ENCODE data around the gene HTR1A.

DNA sequence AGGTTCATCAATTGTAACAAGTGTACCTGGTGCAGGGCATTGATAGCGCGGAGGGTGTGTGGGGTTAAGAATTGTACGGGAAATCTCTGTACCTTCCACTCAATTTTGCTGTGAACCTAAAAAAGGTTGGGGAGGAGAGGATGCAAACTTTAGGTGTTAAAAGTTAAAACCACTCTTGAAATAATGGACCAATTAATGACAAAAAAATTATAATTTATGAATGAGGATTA is 10.6 kb downstream of the KIF2A start:
- PRO-cap, result no peak

DNA sequence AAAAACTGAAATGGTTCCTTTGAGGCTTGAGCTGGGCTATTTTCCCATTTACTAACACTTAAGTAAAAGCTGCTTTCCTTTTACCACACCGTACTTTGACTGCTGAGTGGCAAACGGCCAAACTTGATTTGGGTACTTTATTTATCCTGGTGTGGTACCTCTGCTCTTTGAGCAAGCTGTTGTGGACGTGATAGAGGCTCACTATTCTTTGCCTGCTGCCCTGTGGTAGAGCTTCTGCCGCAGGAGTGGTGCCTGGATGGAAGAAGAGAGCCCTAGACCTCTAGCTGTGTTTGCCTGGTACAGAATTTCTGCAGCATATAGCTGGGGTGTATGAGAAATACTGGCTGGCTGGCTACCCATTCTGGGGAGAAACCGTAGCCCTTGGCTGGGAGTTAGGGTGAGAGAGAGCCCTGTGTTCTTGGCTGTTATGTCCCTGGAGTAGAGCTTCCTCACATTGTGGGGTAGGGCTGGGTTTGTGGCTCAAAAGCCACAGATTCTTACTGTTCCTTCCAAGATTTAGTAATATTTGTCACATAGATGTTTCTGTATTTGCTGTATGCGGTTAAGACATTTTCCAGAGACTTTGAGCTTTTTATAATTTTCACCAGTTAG is 19.6 kb downstream of the IPO11 start:
- PRO-cap, result no peak

- PRO-cap, result no peak
Observed at GRCh38 chr5:63961909-63962622, at the start of gene HTR1A. HTR1A (minus strand) TSS chr5:63962445.

GRCh38 chr5:64331752-64332307 is 166.2 kb downstream of the RNF180 start:
- PRO-cap, result no peak

GRCh38 chr5:64785151-64785824 is 16.6 kb downstream of the CWC27 start:
- PRO-cap, result no peak

- PRO-cap, result no peak
Observed at GRCh38 chr5:64836243-64836425, 67.4 kb downstream of the CWC27 start.

DNA sequence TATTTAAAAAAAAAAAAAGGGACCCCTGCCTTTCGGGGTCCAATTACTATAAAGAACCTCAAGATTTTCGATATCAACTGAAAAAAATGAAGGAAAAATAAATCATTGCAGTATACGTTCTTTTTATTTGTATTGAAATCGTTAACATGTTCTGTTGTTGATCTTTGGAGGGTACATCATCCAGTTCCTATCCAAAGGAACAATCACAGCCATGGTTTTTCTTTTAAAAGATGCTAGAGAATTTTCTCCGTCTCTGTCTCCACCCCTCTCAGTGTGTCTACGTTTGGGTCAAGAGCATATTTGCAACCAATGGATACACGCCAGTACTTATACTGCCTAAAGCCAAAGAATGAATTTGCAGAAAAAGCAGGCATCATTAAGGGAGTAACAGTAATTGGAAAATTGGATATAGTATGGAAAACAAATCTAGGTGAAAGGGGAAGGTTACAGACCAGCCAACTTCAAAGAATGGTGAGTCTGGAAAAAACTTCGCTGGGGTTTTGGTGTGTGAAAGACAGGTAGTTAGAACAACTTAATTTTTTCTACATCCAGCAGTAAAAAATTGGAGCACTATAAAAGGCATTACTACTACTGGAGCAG is 35.7 kb downstream of the SHLD3 start:
- PRO-cap, result no peak

GRCh38 chr5:65970438-65971170 is 44.2 kb downstream of the ERBIN start:
- PRO-cap, result no peak

- PRO-cap, result bidirectional peak, plus-strand start at chr5:66144947, minus-strand start at chr5:66144557
Observed at GRCh38 chr5:66144422-66145050, 436 bp downstream of the SREK1 start.

DNA sequence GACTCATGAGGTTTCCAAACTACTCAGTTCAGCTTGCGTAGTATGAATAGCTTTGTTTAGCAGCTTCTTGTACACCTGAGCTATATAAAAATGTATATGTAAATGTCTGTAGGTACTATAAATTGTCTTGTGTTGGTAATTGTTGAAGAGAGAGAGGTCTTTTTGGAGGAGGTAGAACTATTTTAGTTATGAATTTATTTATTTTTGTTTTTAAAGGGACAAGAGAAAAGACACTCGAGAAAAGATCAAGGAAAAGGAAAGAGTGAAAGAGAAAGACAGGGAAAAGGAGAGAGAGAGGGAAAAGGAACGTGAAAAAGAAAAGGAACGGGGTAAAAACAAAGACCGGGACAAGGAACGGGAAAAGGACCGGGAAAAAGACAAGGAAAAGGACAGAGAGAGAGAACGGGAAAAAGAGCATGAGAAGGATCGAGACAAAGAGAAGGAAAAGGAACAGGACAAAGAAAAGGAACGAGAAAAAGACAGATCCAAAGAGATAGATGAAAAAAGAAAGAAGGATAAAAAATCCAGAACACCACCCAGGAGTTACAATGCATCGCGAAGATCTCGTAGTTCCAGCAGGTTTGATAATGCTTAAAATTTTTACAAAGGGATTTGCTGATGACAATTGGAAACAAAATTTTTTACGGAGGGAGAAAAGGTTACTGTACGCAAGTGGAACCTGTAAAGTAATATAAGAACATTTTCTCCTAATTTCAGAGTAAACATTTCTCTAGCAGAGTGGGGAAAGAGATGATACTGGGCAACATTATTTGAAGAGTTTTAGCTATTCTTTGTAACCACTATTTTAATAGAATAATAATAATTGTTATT is 26.5 kb downstream of the SREK1 start:
- PRO-cap, result no peak

- PRO-cap, result bidirectional peak, plus-strand start at chr5:67004340, minus-strand start at chr5:67004244
Observed at GRCh38 chr5:67003755-67004433, 192.7 kb downstream of the CD180 start.

DNA sequence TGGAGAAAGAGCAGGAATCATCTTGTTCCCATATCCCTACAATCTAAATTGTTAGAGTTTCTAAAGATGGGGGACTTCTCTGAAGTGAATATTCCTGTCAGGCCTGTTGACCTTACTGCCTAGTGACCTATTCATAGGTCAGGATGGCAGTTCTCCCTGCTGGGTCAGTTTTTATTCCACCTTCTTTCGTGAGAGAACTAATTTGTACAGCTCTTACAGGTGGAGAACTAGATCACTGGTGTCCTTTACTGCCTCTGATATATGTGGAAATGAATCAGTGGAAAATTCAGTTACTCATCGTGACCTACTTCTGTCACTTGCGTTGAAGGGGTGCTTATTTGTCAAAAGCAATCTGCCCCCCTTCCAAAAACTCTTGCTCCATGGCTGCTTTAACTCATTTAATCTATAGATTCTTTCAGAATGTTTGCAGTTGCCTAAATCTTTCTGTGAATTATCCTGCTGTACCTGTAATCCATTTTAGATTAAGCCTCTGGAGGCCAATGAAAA is 164.9 kb downstream of the CD180 start:
- PRO-cap, result no peak

GRCh38 chr5:67050054-67051156 is 146.2 kb downstream of the CD180 start:
- PRO-cap, result no peak

DNA sequence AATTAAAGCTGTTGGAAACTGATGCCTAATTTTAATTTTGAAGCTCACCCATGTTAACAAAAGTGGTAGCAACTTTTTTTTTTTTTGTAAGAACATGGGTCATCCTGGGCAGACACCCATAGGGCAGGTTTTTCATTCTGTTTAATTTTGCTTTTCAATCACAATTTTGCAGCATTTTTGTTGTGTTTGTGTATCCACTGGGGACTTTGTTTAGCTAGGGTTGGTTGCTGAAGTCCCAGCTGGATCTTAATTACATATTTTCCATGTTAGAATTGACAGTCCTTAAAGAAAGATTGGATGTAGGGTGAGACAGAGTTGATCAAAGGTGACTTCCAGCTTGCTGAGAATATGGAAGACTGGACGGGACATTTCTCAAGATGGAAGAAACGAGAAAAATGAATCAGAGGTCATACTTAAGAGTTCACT is 133.0 kb downstream of the CD180 start:
- PRO-cap, result no peak

GRCh38 chr5:67066867-67067375 is 129.7 kb downstream of the CD180 start:
- PRO-cap, result no peak

DNA sequence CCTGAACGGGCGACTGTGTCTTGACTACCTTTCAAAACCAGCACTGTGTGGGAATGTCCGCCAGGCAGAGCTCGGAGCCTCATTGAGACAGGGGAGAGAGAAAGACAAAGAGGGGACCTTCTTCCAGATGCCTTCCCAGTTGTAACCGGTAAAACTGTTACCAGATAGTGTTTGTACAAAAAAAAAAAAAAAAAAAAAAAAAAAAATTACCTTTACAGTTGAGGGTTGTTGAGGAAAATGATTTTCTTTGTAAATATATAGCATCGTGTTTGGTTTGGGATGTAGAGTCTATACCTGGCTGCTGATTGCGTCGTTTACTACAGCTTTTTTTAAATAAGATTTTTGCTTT is 29.5 kb downstream of the CD180 start:
- PRO-cap, result no peak

DNA sequence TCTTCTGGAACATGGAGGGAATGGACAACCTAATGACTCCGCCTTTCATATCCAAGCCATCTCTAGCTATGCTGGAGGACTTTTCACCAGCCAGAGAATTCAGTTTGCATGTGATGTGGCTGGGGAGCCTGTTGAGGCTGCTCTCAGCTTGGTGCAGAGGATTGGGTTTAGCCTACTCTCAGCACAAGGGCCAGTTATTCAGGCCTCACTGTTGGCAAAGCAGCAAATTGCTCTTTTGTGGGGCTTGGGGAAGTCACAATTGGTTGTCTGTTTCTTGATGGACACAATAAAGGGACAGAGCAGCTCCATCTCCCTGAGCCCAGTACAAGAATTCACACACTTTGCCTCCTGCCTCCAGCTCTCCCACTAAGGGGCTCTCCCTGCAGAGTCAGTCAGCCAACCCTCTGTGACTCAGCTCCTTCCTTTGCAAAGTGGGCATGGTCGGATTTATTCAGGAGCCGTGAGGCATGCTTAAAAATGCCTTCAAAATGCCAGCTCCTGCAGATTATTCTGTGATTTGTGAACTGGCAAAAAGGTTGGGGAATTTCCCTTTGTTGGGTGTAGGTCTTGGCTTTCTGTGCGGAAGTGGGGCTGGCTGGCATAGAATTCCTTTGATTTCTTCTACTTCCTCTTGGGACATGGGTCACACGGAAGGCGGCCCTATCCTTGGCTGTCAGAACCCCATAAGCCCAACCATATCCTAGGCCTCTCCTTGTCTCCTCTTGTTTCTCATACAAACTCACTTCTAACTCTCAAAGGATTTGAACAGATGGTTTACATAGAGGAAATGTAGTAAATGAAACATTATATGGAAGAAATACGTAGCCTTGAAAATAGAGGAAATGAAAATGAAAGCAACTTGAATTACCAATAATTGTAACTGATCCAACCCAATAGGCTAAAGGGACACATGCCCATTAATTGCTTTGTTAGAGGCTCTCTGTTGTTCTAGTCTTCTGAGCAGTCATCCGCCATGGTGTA is 118.7 kb upstream of the CD180 start:
- PRO-cap, result no peak

DNA sequence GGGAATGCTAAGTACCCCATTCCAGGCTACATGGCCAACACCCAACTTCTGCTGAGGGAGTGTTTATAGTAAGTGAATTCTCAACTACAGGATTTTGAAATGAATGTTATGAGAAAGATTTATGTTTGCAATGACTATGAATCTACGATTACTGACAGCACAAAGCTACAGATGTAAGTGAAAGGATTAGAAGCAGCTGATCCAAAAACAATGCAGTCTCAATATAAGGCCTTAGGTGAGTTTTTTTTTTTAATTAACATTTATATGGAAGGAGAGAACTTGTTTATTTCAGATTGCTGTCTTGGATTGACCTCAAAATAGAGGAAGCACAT is 294.4 kb upstream of the CD180 start:
- PRO-cap, result no peak

DNA sequence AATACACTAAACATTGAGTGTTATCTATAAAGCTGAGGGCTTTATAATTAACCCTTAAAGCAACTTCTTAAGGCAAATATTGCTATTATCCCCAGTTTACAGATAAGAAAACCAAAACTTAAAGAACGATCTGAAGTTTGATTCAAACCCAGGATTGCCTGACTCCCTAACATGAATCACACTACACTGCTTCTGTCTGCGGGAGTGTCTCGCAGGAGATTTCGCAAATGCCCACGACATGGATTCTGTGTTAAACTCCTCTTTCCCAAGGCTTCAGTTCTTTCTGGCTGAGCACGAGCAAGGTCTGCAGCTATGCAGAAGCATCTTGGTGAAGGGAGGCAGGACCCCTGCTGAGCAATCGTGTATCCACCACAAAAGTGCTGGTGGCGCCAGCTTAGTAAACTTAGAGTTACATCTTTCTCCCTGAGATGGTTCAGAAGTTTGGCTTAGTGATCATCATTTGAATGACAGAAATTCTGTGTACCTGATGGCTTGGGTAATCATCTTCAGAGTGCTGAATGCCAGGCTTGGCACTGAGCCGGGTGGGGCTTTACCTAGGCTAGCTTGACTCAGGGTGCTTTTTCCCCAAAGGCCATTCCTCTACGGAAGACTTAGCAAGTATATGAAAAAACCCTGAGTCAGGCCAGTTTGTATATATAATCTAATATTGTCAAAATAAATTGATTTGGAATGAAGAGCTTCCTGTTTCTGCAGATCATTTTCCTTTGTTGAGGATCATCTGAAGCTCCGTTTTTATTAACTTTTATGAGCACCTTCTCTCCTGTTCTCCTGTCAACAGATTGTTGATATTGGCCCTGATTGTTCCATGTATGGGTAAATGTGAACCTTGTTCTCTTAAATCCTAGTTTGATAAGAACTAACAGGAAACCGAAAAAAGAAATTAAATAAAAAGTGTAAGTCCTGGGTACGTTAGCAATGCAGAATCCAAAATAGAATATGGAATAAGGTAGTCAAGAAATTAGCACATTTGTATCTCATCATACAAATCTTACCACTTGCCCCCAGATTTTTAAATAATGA is 81.2 kb upstream of the PIK3R1 start:
- PRO-cap, result no peak

DNA sequence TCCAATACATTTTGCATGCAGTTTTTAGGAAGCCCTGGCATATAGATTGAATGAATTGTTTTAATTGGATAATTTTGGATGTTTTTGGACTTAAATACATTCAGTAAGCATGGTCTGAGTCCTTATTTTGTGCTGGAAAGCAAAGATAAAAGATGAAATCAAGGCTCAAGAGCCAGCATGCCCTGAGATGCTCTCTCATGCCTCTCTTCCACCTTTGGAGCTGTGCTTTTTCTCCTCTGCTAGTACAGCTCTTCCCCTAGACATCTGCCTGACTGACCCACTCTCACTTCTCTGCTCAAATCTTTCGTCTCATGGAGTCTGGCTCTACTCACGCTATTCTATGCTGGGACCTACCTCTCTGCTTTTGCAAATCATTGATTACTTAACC is 14.3 kb downstream of the PIK3R1 start:
- PRO-cap, result no peak